Ileum (tissue), 1 donor: ENCODE measurements around a stretch of chr10.

GRCh38 chr10:95328577-95329444 is 38.0 kb upstream of the PDLIM1 start:
- PRO-cap = no peak

GRCh38 chr10:95392845-95393331 is 102.1 kb upstream of the PDLIM1 start:
- PRO-cap = no peak

- PRO-cap = no peak
Measured at GRCh38 chr10:95408893-95409542, 118.2 kb upstream of the PDLIM1 start.

- PRO-cap = no peak
Measured at GRCh38 chr10:95422194-95422881, 131.5 kb upstream of the PDLIM1 start.

DNA sequence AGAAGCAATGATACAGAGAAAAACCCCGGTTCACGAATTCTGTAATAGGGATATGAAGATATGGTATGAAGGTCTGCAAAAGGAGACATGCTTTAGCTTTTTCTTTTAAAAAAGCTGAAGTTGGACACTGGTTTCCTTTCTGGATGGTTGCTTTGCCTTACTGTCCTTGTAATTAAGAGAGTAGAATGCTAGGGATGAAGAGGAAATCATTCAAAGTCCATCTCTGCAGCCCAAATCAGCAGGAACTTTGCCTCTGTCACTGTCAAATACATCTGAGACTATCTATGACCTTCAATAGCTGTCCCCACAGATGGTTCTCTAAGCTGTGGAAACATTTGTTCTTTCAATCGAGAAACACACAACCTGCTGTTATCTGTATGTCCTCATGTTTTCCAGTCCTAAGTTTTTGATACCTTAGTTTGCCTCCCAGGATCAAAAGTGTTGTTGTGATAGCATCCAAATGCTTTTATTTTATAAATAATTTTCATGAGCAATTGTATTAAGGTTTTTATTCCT is 117.5 kb downstream of the SORBS1 start:
- PRO-cap = no peak

DNA sequence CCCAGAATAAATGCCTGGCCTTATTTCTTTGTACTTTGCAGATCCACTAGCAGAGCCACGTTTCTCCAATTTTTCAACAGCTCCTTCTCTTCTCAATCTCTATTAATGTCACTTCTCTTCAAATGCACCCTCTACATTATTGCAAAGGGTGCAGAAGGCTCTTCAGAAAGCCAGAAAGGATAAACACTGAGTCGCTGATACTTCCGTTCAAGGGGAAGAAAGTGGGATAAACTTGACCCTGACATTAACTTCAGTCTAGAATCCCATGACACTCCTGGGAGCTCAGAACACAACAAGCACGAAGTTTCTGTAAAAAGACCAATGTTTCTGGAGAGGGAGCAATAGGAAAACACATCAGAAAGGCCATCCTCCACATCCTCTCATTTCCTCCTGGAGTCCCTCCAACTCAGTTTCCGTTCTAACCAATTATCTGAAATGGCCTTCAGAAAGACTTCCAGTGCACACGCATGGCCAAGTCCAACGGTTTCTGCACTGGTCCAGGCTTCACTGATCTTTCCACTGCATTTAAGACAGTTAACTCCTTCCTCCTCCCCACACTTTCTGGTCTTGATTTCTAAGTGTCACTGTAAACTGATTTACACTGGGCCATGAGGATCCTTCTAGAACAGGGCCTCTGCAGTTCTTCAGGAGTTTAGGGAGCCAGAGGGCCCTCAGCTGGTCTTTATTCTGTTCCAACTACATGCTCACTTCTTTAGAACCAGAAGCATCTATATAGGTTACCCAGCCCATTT is 113.4 kb downstream of the SORBS1 start:
- PRO-cap = no peak

GRCh38 chr10:95458622-95459201 is 102.5 kb downstream of the SORBS1 start:
- PRO-cap = no peak

DNA sequence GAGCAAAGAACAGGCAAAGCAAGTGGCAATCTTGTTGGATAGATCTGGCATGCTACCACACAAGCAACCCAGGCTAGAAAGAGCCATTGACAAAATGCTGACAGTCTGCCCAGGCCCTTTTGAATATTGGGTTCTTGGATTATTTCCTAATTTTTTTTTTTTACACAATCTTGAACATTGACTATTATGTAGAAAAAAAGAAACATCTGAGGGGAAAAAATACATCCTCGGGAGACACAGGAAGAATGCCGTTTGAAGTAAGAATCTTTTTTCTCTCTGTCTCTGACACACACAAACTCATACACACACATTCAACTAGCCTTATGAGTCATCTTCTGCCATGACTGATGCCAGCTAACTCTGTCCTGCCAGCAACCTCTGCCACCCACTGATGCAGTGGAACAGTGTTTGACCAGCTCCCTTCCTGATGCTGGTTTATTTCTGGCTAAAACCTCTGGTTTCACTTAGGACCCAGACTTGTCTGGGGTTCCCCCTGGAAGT is 47.2 kb downstream of the SORBS1 start:
- PRO-cap = no peak

- PRO-cap = no peak
Measured at GRCh38 chr10:95536676-95537257, 24.4 kb downstream of the SORBS1 start.

GRCh38 chr10:95606521-95607150 is 45.5 kb upstream of the SORBS1 start:
- PRO-cap = no peak

GRCh38 chr10:96089161-96089552 is 40.9 kb upstream of the ZNF518A start:
- PRO-cap = no peak

- PRO-cap = bidirectional peak, plus-strand start at chr10:96119284, minus-strand start at chr10:96119235
Measured at GRCh38 chr10:96119143-96119517, 11.0 kb upstream of the ZNF518A start.

DNA sequence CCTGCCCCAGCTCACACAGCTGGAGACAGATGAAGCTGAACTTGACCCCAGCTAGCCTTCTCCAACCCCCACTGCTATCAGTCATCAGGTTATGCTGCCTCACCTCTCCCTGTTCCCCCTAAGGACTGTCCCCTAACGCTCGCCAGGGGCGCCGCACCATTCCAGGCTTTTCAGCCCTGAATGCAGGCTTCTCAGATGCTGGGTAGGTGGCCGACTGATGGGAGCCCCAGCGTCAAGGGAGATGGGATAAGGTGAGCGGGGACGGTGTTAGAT is 15.8 kb upstream of the OPALIN start:
- PRO-cap = no peak

- PRO-cap = no peak
Measured at GRCh38 chr10:96514845-96515524, 1.3 kb upstream of the TLL2 start.

- PRO-cap = no peak
Measured at GRCh38 chr10:96520773-96521601, 7.3 kb upstream of the TLL2 start.

- PRO-cap = no peak
Measured at GRCh38 chr10:96554810-96555797, 31.7 kb downstream of the TM9SF3 start.

GRCh38 chr10:96557084-96557998 is 29.5 kb downstream of the TM9SF3 start:
- PRO-cap = no peak

DNA sequence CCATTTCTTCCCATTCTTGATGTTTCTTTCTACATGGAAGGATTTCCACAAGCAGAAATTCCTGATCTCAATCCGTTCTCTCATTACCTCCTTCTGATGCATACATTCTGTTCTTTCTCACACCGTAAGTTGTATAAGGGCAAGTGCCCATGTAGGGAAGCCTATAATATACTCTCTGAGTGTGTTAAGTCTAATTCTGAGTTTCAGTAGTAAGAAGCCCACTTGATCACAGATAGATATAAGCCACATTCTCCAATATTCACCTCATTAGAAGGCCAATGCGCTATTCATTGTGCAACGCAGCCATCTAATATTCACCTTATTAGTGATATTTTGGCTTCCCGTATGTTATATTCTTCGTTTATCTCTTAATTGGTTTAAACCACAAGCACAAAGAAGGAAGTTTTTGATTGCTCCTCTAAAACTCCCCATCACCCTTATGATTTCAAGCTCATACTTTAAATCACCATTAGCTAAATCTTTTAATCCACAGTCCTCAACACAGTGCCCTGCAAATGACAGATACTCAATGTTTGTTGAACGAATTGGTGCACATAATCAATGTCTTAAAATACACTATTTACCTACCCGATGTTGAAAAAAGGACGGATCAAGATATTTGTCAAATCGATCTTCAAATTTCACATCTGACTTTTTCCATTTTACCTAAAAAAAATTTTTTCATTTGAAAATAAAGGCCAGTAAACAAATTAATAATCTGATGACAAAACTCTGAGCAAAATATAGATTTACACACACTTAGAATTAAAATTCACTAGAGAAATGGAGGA is 27.5 kb downstream of the TM9SF3 start:
- PRO-cap = no peak

- PRO-cap = no peak
Measured at GRCh38 chr10:96561795-96562294, 25.0 kb downstream of the TM9SF3 start.

GRCh38 chr10:96599040-96599325 is 12.2 kb upstream of the TM9SF3 start:
- PRO-cap = unidirectional peak, plus-strand start at chr10:96599119